Metastatic Pancreatic Carcinoma in the Ovary (tissue), 1 donor: Measurements from ENCODE around the genes DCTN2 and ATP23.

DNA sequence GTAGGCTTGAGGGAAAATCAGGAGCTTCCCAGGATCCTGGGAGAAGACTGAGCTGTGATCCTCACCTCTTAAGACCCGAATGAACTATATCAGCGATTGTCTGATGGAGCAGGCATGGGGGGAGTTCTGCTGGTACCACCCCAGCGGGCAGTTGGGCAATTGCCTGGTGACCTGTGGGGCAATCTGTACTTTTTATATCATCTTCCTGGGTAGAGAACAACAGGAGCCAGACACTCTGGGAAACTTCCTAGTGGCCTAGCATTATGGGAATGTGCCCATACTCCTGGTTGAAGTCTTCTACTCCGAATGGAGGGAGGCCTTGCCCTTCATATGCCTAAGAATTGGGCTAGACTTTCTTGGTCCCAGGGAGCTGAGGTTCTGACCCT, 831 bp downstream of the MBD6 start:
- PRO-cap: no peak

GRCh38 chr12:57527381-57528102, 4.9 kb downstream of the MBD6 start:
- PRO-cap: no peak

DNA sequence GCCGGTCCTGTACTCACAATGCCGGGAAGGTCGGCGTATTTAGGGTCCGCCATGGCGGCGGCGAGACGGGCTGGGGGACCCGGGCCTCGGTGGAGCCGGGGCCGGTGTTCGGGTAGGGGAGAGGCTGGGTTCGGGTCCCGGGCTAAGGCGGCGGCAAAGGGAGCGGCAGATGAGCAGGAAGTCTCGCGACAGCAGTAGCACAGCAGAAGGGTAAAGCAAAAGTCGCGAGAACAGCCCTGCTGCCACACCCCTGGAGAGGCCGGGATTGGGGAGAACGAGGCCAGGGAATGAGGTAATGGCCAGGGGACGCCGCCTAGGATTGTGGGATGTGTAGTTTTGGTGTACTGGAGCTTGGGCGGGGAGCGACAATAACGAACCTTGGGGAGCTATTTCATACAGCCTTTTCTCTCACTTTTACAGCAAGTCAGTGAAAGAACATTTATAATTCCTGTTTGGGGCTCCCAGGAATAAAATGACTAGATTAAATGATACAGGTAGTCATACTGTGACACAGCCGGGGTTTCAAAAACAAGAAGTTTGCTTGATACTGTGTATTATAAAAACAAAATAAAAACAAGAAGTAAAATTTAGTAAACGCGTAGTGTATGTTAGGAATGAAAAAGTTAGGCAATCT, at the start of gene DCTN2:
TSS of gene DCTN2 (minus strand) at position 182 of the 634 bp plus-strand sequence.
- PRO-cap: unidirectional peak, minus-strand start at position 171 of the sequence

- PRO-cap: no peak
These were observed 7.0 kb downstream of the ARHGEF25 start for GRCh38 chr12:57618266-57618634.

GRCh38 chr12:57746929-57747841, 2.3 kb downstream of the TSPAN31 start:
- PRO-cap: no peak

DNA sequence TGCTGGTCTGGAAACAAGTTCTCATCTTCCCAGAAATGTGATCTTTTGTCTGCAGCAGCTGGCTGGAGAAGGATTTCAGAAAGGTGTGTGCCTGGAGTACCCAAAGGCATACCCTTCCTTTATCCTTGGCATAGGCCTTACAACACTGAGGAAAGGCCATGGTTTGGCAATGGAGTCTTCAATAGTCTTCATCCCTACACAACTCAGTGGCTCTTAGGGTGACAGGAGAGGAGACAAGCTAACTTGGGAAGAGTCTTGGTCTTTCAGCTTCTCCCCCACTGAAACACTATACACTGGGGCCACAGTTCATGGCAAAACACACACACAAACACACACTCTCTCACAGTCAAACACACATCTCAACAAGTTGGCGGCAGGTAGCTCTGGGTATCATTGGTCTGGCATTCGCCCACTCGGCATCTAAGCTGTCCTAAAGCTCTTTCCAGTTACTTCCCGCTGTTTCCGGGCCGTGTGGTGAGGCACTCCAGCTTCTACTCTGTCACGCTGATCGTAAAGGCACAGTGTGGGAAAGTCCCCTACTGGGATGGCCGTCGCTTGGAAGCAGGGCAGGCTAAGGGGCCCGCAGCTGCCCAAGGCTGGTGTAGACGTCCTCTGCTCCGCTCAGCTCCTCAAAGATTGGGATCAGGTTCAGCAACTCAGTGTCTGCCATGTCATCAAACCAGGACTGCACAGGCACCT, 4.6 kb upstream of the AVIL start:
- PRO-cap: no peak

- PRO-cap: no peak
These were observed 10.7 kb upstream of the AVIL start for GRCh38 chr12:57829152-57829772.

GRCh38 chr12:57836294-57837469, 9.8 kb downstream of the CTDSP2 start:
- PRO-cap: no peak

- PRO-cap: bidirectional peak, plus-strand start at chr12:57847221, minus-strand start at chr12:57846944
These were observed 526 bp upstream of the CTDSP2 start for GRCh38 chr12:57847103-57847407.

GRCh38 chr12:57873876-57875086, 27.8 kb upstream of the CTDSP2 start:
- PRO-cap: no peak

DNA sequence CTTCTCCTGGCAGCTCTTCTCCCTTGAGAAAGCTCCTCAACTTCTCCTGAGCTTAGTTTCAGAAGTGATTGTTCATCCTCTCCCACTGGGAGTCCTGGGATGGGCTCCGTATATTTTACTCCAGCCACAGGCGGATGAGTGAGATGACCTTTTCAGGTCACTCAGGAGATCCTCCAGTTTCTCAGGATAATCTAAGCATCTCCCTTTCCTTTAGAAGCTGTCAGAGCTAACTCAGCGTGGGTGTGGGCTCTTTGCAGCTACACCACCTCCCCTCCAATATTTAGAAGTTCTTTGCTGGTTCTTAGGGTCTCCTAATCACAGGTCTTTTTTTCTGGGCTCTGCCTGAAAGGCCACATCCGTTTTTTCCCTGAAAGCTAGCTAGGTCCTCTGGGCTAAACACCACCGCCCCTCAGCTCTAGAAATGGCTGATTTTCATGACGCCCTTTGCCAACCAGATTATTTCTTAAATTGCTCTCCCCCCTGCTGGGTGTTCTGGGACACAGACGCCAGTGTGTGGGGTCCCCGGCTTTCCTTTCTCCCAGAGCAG, 45.4 kb upstream of the ATP23 start:
- PRO-cap: no peak

DNA sequence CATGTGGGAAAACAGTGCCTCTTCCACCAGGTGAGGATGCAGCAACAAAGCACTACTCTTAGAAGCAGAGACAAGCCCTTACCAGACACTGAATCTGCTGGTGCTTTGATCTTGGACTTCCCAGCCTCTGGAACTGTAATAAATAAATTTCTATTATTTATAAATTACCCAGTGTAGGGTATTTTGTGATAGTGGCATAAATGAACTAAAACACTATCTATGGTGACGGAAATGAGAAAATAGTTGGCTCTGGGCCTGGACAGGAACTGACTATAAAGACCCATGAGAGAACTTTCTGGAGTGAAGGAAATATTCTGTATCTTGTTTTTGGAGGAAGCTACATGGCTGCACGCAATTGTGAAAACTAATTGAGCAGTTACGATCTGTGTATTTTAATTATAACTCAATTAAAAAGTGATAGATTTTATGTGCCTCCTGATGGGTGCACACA, 12.0 kb upstream of the ATP23 start:
- PRO-cap: no peak

DNA sequence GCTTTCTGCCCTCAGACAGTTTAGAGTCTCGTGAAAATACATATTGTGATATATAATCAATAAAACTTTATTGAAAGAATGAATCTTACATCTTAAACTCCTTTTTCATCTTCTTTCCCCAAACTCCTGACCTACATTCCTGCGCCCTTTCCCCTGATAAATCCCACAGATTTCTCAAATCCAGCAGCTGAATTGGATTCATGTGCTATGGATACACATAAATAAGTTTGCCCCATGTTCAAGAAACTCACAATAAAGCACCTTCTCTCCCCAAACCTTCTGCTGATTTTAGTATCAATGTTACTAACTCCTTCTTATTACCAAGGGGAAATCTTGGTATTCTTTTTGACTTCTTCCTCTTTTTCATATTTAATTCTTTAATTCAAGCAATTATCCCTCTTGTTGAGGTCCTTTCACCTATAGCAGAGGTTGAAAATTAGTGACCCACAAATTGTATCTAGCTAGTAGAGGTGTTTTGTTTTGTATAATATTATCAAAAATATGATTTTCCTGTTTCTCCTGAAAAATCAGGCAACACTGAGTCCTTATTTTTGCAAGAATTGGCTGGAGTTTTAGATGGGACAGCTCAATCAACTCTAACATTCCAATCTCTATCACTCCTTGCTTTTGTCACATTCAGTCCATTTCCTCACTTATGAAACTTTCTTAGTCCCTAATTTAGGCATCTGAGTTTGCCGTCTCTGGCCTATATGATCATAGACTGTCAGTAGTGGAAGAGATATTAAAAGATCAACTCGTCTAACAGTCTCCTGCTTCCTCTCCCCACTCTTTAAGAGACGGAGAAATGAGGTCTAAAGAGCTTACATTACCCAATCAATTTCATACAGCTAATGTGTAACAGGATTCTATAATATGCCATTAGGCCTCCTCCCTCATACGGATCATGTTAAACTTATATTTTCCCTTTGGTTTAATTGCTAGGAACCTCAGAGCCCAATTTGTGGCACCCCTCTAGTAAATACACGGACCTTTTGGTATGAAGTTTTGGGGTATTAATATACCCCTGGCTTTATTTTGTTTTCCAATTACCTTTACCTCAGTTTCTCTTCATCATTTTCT, 6.8 kb upstream of the ATP23 start:
- PRO-cap: no peak

- PRO-cap: bidirectional peak, plus-strand start at chr12:57941665, minus-strand start at chr12:57941398
These were observed at the start of gene ATP23 for GRCh38 chr12:57941081-57942028. Gene ATP23, plus strand, starts transcription at chr12:57941567.

- PRO-cap: no peak
These were observed 20.5 kb downstream of the LRIG3 start for GRCh38 chr12:58899771-58900323.

- PRO-cap: no peak
These were observed 13.4 kb downstream of the LRIG3 start for GRCh38 chr12:58906871-58907392.

GRCh38 chr12:59486915-59487147, 109.0 kb upstream of the SLC16A7 start:
- PRO-cap: no peak

DNA sequence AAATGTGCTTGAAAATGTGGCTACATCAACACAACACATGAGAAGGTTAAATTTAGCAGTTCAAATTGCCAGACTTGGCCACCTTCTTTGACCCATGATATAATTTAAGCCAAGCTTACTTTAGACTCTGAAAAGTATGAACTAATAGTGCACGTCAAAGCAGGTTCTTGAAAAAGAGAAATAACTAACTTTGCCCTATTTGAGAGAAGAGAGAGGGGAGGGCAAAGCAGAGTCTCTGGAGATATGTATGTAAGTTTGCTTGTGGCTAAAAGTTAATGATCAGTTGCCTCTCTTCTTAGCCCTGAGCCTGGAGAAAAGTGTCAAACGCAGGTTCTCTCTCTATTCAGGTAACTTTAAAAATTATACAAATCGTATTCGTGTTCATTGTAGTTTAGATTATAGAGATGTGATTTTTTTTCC, 68.8 kb downstream of the SLC16A7 start:
- PRO-cap: no peak

- PRO-cap: no peak
These were observed 11.3 kb upstream of the USP15 start for GRCh38 chr12:62248679-62249543.

DNA sequence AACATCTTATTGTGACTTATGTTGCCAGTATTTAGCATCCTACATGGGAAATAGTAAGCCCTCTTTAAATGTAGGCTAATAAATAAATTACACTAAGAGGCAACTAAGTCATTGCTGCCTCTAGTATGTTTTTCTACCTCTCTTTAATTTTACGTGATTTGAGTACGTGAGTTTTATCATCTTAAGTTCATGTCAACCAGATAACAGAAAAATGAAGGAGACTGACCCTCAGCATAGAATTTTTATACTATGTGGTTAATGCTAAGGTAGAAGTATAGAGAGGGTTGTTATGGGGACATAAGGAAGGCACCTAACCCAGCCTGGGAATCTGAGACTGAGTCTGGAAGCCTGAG, 21.3 kb downstream of the MON2 start:
- PRO-cap: no peak